Glomerular endothelial cell (primary cell): ENCODE measurements around a stretch of chr2.

GRCh38 chr2:40434747-40435076 is 17.2 kb downstream of the SLC8A1 start:
- RAMPAGE, long total RNA: no peak

GRCh38 chr2:40450430-40451316 is 1.2 kb downstream of the SLC8A1 start:
- RAMPAGE, long total RNA: no peak

DNA sequence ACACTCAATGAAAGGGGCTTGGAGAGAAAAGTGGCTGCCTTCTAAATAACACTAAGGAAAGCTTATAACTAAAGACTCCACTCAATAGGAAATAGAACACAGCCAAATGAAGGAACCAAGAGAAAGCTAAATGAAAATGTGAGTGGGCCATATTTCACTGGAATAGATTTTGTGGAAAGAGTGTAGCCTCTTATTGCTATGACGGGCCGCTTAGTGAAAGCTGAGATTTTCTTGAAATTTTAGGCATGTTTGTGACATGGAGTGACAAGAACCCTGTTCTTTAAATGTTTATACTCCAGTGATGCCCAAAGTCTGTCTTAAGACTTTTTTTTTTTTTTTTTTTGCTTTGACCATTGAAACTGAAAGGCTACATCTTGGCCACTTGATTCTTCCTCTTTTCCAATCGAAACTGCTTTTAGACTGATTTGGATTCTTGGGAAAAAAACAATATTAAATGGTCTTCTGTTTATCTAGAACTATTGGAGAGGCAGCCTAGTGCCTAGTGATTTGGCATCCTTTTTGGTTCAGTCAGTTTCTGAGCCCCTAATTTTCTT is 2.3 kb upstream of the SLC8A1 start:
- RAMPAGE, long total RNA: no peak

- RAMPAGE, long total RNA: no peak
These were observed 627.1 kb upstream of the SLC8A1 start for GRCh38 chr2:41079001-41079404.

GRCh38 chr2:41921991-41922767 is 125.6 kb upstream of the PKDCC start:
- RAMPAGE, long total RNA: no peak

DNA sequence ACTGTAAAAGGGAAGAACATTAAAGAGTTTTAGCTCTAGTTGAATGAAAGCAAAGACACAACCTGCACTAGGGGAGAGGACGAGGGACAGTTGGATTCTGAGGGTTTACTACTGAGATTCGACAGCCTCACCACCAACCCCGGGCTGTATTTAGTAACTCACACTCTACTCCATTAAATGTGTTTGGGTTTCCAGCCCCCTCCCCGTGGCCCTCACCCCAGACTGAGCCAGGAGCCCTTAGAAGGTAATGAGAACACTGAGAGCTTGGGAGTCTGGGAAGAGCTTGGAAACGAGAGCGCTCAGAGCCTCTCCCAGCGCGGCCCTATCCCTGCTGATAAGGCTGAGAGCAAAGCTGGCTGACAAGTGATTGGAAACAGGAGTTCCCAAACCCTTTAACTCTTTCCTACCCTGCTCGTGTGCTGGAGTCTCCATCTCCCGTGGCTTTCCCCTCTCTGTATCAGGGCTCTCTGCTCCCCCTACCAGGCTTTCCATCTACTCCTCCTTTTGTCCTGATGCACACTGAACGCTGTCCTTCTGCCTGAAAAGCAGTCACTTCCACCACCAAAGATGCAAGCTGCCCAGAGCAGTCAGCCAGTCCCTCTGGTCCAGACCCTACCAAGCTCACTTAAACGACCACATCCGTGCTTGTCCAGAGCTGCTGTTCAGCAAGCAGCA is 100.1 kb upstream of the PKDCC start:
- RAMPAGE, long total RNA: no peak

- RAMPAGE, long total RNA: no peak
These were observed 99.3 kb upstream of the PKDCC start for GRCh38 chr2:41948246-41949117.

- RAMPAGE, long total RNA: no peak
These were observed 58.0 kb upstream of the PKDCC start for GRCh38 chr2:41989755-41990258.

- RAMPAGE, long total RNA: no peak
These were observed 26.4 kb upstream of the PKDCC start for GRCh38 chr2:42021467-42021809.

DNA sequence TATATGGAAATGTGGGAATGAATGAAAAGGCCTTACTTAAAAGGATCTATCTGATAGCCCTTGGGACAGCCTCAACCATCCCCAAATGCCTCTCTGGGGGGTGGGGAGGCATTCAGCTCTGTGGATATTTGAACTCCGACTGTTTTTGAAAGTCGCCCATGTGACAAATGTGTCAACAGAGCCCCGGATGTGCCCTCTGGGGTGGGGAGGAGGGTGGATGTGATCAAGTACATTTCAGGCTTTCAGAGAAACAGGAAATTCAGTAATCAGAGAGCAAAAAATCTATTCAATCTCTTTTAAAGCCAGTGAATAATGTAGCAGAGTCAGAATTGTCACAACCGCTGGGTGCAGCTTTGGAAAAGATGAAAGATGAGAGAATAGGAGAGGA is 58.2 kb downstream of the PKDCC start:
- RAMPAGE, long total RNA: no peak

DNA sequence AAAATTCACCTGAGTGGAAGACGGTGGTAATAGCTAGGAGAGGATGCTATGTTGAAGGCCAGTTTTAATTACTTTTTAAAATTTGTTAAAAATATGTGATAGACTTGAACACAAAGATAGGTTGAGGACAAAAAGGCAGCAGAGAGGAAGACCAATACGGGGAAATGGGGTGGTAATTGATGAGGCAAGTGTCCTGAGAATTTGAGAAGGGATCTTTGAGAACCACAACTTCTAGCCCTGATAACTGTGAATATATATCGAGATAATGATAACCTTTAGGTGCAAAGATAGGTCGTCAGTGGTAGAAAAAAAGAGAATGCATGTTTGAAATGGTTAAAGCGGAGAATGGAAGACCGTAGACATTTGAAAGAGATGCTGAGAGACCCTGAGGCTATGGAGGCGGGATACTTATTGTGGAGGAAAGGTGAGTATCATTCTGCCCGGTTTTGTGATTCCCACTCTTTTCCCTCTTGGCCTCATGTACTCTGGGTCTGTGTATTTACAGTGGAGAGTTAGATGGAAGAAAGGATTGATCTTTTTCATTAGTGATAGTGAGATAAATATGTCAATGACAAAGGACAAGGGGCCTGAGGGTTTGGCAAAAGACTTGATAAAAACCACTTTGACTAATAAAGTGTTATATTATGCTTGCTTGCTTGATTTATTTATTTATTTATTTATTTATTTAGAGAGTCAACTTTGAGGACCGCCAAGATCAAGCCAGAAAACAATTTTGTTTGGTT is 78.0 kb downstream of the EML4 start:
- RAMPAGE, long total RNA: no peak

GRCh38 chr2:42567774-42568309 is 590 bp upstream of the MTA3 start:
- RAMPAGE, long total RNA: no peak

- RAMPAGE, long total RNA: no peak
These were observed 1.4 kb downstream of the MTA3 start for GRCh38 chr2:42569777-42570339.

DNA sequence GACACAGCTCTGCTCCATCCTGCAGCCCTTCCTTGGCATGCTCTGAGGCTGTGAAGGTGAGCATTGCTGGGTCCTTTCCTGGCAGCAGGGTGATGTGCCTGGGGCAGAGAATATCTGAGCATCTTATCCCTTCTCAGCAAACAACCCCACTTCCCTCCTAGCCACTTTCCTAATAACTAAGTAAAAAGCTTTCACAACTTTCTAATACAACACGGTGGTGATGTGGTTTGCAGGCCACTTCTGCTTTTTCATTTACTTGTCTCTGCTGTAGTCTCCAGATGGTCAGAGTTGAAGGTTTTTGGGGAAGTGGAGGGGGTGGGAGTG is 11.7 kb downstream of the OXER1 start:
- RAMPAGE, long total RNA: no peak

DNA sequence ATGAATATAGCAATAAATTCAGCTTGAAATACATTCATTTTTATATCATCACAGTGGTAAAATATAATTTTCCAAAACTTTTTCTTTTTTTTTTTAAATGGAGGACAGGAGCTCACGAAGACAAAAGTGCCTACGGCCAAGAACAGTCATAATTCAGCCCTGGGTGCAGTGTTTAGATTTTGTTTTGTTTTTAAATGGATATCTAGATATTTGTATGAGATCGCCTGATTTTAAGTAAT is 17.1 kb upstream of the HAAO start:
- RAMPAGE, long total RNA: no peak

GRCh38 chr2:42961240-42962036 is 169.1 kb upstream of the HAAO start:
- RAMPAGE, long total RNA: no peak

DNA sequence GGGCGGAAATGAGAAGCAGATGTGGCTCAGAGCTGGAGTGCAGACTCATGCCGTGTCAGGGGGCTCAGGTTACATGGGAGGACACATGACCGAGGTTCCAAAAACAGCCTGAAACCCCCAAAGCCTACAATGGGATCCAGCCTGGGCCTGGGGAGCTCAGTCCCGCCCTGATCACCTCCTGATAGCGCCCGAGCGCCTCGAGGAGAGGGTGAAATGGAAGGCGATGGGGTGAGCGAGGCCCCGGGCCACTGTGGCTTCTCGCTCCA is 175.7 kb upstream of the HAAO start:
- RAMPAGE, long total RNA: no peak

GRCh38 chr2:43041759-43042084 is 184.7 kb downstream of the ZFP36L2 start:
- RAMPAGE, long total RNA: no peak

DNA sequence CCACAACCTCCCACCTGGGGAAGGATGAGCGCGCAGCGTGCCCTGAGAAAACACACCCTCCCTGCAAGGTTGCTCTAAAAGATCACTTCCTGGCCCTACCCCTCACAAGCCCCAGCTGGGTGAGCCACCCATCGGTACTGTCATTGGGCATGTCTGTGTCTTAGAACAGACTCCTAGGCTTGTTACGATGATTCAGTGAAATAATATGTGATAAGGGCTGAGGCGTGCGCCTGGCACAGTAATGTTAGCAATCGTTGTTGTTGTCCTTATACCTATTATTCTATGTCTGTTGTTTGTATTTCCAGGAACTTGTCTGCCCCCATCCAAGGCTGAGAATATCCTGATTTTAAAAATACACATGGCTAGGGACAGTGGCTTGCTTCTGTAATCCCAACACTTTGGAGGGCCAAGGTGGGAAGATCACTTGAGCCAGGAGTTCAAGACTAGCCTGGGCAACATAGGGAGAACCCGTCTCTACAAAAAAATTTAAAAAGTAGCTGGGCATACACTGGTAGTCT is 175.0 kb downstream of the ZFP36L2 start:
- RAMPAGE, long total RNA: no peak

GRCh38 chr2:43082425-43082870 is 144.0 kb downstream of the ZFP36L2 start:
- RAMPAGE, long total RNA: no peak